ENCODE measurements around a stretch of chr17.

GRCh38 chr17:64572483-64573292 lies 65.9 kb downstream of the CEP95 start:
- RRBS, result no CpG with 5 or more reads among the region's 3 CpGs

DNA sequence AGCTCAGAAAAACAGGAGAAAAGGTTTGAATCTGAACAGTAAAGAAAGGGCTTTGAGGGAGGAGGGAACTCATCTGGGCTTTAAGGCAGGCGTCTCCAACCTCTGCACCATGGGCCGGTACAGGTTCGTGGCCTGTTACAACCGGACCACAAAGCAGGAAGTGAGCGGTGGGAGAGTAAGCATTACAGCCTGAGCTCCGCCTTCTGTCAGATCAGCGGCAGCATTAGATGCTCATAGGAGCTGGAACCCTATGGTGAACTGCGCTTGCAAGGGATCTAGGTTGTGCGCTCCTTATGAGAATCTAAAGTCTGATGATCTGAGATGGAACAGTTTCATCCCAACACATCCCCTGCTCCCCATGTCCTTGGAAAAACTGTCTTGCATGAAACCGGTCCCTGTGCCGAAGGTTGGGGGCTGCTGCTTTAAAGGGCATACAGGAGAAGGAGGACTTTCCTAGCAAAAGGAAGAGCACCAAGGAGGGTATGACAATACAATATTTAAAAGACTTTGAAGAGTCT lies 62.7 kb downstream of the SMURF2 start:
- RRBS, result no CpG with 5 or more reads among the region's 11 CpGs

DNA sequence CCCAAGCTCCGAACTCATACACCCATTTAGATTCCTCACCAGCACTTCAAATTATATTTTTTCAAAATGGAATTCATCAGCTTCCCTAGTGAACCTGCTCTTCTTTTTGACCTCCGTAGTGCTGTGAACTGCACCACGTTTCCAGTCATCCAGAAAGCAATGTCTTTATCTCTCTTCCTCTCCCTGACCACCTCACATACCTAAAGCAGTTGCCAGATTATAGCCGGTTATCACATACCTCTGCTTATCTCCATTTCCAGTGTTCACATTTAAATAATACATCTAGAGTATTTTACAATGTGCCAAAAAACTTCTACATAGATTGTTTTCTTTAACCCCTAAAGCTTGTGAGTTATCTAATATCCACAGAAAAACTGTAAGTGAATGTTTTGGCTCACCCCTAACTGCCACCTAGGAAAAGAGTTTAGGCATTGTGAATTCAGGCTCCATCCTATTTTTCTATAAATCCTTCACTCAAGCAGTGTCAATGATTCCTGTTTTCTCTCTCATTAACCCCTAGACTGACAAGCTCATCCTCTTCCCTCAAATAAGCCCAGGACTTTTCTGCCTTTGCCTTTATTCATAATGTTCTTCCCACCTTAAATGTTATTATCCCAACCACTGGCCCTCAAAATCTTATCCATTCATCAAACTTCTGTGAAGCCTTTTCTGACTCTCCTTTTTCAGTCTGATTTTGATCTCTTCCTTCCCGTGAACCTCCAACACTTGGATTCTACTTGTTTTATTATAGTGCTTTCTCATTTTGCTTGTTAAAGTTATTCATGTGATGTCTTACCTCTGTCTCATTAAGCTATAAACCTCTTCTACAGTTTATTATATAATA lies 41.9 kb downstream of the SMURF2 start:
- RRBS, result no CpG with 5 or more reads among the region's 5 CpGs

- RRBS, result 4% methylated on average over 6 of the region's 49 CpGs
Measured at GRCh38 chr17:64660657-64661758, 1.1 kb downstream of the SMURF2 start.

GRCh38 chr17:64739356-64740194 lies 77.5 kb upstream of the SMURF2 start:
- RRBS, result no CpG with 5 or more reads among the region's 11 CpGs

- RRBS, result no CpG with 5 or more reads among the region's 6 CpGs
Measured at GRCh38 chr17:64775246-64775745, 113.2 kb upstream of the SMURF2 start.

DNA sequence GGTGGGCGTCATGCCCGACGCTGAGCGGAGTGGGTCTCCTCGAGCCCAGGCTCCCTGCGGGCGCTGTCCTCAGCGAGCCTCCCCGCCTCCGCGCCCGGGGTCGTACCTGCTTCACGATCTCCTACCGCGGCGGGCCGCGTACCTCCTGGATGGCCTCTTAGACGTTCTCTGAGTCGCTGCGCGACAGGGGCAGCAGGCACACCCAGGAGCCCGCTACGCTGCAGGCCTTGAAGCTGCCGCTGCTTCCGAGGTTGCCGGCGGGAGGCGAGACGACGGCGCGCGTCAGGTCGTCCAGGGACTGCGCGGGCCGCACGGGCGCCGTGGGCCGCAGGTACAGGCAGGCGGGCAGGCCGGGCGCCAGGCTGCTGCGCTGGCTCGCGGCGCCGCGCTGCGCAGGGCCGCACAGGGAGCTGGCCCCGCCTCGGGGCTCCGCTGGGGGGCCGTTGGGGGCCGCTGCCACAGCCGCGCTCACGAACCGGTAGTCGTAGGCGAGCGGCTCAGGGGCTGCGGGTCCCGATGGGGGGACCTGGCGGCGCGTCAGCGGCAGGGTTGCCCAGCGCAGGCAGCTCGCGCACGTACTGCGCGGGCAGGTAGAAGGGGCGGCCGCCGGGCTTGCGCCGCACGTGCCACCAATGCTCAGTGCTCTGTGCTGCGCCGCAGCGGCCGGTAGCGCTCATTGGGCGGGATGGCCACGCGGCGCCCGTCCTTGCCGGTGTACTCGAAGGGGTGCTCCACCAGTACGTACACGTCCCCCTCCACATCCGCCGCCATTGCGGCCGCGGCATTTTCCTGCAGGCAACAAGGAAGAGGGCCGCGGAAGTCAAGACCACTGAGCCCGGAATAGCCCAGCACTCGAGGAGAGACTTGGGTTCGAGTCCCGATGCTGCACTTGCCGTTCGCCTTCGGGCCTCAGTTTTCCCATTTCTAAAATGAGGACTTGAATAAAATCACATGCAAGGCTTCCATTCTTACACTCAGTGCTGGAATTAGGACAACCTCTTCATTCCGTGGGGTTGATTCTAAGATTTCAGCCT lies 116.5 kb upstream of the SMURF2 start:
- RRBS, result 19% methylated on average over 15 of the region's 113 CpGs

DNA sequence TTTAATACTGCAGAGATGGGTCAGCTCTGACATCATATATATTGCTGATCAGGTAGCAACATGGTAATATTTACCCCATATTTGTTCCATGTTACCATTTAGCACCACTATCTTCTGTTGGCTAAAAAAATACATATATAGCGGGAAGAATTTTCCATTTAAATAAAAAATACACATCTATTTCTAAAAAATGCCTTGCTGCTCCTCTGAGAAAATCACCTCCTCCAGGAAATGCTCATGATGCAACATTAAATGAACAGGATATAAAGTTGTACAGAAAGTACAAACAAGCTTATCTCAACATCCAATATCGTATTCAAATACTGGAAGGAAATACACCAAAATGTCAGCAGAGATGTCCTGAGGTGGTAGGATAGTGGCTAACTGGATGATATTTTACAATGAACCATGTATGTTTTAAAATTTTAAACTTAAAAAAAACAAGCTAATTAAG lies 21.4 kb downstream of the GNA13 start:
- RRBS, result no CpG with 5 or more reads among the region's 2 CpGs

DNA sequence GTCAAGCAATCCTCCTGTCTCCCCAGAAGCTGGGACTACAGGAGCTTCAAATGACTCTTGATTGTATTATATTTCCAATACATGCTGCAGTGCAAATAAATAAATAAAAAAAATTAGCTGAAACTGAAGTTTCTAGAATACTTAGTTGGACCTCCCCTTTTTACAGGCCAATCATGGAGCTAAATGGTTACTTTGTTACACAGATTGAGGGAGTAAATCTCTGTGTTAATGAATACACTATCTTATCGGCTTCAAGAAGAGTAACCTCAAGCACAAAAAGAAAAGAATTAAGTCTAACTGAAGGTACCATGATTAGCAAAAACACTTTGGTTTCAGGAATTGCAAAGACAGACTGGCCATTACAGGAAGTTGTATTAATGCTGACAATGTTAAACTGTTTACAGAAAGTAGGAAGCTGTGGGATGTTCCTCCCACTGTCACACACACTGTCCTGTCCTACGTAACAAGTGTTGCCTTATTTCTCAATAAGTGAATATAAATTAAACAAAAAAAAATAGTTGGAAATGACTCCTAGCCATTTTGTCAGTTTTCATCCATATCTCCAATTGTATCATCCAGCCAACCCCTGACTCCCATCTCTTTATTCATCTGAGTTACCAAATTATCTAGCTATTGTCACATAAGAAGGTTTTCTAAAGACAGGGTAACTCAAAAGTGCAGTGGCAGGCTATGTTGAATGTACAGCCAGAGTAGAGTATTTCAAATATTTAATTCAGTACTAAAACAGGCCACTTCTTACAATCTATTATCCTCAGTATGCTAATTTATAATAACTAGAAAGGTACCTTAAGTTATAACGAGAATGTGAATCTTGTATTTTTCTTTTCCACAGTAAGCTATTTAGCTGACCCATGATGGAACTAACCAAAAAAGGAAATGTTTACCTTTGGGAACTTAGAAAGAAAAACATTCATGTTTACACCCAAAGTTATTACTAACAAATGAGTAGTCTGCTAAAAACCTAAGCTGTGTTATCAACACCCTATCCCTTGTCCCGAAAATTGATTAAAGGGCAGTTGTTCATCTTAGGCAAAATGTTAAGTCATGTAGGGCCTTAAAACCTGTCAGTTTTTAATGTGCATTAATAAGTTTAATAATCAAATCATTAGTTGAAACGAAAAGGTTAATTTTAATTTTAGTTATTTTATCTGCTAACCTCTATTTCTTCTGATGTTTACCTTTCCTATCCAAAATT lies 8.4 kb downstream of the GNA13 start:
- RRBS, result no CpG with 5 or more reads among the region's 5 CpGs

DNA sequence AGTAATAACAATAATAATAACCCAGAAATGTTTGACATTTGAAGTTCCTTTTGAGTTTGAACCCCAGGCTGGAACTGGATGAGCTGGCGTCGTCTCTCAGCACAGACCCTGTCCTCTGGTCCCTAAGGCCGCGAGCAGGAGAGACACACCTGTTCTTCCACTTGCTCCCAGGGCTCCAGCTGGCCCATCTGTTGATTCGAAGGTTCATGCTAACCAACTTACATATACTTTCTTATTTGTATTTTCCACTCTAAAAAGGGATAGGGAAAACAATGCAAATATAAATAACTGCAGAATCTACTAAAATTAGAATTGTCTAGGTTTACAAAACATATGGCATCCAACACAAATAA lies 13.4 kb upstream of the RGS9 start:
- RRBS, result no CpG with 5 or more reads among the region's 5 CpGs

DNA sequence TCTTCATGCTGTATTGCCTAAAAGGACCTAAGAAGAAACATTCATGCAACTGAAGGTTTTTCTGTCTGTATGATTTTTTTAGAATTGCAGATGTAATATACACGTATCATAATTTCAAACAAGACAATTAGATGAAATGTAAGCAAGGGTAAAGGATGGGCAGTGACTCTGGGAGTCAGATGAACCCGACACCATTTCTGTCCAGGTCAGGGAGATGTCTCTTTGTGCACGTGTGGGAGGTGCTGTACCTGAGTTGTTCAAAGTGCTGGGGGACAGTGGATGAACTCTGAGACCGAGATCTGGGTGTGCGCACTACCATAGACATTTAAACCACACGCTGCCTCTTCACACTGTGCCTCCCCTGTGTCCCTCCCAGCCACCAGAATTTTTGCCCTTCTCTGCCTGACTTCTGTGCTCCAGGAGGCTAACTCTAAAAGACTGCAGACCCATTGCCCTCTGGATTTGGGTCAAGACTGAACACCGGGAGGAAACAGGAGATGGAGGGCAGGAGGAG lies 5.9 kb upstream of the RGS9 start:
- RRBS, result no CpG with 5 or more reads among the region's 7 CpGs

GRCh38 chr17:65156324-65157440 lies 19.5 kb downstream of the RGS9 start:
- RRBS, result no CpG with 5 or more reads among the region's 26 CpGs

DNA sequence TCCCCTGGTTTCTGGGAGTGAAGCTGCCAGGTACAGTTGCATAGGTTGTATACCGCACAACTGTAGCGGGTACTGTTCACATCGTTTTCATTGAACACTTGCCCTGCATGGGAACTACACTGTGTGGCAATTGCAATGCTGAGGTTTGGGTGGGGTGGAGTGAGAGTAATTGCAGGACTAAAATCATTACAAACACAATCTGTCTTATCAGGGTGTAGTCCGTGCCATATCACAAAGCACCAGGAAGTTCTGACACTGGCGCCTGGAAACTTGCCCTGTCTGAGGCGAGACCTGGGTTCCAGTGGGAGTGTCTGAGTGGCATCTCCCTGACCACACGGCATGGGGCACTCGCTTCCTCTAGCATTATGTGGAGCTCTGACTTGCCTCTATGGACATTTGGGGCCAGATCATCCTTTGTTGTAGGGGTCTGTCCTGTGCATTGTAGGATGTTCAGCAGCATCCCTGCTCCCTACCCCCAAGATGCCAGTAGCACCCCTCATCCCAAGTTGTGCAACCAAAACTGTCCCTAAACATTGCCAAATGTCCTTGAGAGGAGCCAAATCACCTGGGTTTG lies 153.5 kb downstream of the RGS9 start:
- RRBS, result no CpG with 5 or more reads among the region's 8 CpGs

GRCh38 chr17:65495150-65495578 lies 66.3 kb downstream of the AXIN2 start:
- RRBS, result no CpG with 5 or more reads among the region's 12 CpGs

DNA sequence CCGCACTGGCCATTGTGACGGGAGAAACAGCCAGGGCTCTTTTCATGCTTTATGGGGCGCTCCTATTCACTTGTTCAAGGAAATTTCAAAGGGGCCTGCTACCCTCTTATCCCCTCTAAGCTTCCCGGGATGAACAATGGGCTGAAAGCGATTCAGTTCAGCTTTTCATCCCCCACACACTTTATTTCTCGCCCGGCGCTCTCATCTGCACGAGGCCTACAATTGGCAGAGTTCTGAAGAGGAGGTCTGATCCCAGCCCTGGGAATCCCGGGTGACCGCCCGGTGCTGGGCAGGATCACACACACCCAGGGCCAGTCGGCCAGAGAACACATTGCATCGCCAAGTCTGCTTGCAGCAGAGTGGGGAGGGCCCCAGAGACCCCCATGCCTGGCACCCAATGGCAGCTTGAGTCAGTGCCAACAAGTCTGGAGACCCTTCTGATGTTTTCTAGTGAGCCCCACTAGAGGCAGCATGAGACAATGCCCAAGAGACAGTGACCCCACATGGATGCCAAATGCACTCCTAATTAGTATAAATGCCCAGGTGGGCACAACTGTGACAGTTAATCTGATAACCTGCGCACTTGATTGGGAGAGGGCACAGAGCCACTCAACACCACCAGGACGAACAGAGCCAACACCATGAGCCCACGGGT lies 15.2 kb downstream of the AXIN2 start:
- RRBS, result 40% methylated on average over 7 of the region's 17 CpGs

DNA sequence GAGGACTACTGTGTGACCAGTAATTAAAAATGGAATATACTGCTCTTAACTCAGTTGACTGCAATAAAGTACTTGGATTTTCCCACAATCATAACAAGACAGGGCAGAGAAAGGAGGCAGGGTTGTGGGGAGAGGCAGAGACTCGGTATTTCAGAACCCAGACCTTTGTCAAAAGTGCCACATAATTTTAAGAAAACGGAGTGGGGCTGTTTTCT lies 7.9 kb downstream of the AXIN2 start:
- RRBS, result no CpG with 5 or more reads among the region's 2 CpGs

DNA sequence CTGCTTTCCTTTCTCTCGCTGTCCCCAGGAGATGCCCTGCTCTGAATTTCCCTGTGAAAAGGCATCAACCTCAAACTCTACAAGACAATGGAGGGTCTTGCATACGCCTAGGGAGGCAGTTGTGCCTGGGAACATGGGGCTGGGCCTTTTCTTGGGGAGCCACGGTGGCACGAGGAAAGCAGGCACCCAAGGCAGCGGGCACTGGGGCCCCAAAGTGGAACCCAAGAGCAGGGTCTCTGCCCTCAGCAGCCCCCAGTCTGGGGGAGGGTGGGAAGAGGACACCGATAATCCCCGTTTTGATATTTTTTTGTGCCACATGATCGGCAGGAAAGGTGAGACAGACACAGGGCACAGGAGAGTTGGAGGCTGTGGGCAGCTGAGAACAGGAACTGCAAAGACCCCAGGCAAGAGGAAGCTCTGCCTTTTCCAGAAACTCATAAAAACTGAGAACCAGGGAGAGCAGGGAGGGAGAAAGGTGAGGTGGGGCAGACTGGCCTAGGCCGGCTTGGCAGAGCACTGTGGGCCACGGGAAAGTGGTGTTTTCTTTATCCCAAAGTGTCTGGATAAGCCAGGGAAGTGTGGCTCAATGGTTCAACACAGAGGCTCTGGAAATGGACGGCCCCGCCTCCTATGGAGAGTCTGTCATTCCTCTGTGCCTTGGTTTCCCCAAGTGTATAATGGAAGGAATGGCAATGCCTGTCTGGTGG lies 11.7 kb upstream of the AXIN2 start:
- RRBS, result no CpG with 5 or more reads among the region's 12 CpGs

GRCh38 chr17:65585473-65585886 lies 24.0 kb upstream of the AXIN2 start:
- RRBS, result no CpG with 5 or more reads among the region's 1 CpG

DNA sequence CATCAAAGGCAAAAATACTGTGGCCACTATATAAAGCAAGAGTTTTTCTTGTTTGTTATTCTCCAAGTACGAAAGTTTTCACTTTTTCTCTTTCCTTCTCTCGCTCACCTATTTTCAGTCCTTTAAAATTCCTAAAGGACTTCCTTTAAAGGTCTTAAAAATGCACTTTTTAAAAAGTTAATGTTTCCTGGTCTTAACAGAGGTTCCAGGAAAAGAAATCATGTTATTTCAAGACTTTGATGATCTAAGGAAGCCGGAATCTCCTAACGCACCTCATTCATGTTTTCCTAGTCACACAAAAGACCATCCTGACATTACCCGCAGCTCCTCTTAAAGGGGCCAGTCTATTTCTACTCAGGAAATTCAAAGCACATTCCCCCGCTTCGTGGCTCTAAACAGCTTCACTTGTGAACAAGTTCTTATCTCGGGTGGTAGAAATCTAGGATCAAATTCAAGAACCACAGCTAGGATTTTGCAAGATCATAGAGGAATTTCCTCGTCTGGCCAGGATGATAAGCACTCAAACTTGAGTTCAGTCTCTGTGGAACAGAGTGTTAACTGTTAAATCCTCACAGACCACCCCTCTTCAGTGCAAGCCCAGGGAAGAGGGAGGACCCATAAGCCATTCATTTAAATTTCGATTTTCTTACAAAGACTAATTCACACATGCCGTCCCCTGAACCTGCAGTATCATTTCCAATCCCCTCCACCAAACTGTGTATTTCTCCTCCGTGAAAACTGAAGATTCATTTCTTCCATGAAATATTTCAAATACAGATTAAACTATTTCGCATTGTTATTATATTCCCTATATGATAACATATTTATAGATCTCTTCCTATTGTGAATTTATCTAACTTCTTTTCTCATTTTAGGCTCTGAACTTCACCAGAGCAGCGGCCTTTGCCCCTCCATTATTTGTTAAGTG lies 137.1 kb upstream of the AXIN2 start:
- RRBS, result no CpG with 5 or more reads among the region's 14 CpGs

DNA sequence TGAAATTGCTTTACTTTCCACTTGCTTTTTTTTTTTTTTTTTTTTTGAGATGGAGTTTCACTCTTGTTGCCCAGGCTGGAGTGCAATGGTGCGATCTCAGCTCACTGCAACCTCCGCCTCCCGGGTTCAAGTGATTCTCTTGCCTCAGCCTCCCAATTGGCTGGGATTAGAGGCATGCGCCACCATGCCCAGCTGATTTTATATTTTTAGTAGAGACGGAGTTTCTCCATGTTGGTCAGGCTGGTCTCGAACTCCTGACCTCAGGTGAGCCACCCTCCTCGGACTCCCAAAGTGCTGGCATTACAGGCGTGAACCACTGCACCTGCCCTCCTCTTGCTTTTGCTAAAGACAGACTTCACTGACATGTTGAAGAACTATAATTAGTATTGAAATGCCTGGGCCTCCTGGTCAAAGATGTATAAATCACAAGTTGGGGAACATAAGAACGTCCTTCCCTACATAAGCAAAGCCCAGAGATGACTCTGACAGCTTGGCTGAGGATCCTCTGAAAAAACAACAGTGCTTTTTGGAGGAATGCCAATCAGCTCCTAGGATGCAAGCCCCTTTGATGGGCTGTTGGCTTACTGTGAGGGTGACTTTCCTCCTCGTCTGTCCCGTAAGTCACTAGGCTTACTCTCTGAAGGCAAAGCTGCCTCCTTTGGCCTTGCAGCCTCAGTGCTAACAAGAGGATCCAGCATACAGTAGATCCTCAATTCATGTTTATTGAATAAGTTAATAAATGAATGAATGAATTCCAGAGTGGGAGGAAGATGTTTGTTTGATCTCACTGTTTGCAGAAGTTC lies 6.5 kb downstream of the APOH start:
- RRBS, result no CpG with 5 or more reads among the region's 11 CpGs

All from UCH-1 (cell line).